ENCODE data around the genes NKX2-4 and CSTL1.

GRCh38 chr20:21304180-21304583 is 1.1 kb downstream of the XRN2 start:
- PRO-cap: unidirectional peak, minus-strand start at chr20:21304309

DNA sequence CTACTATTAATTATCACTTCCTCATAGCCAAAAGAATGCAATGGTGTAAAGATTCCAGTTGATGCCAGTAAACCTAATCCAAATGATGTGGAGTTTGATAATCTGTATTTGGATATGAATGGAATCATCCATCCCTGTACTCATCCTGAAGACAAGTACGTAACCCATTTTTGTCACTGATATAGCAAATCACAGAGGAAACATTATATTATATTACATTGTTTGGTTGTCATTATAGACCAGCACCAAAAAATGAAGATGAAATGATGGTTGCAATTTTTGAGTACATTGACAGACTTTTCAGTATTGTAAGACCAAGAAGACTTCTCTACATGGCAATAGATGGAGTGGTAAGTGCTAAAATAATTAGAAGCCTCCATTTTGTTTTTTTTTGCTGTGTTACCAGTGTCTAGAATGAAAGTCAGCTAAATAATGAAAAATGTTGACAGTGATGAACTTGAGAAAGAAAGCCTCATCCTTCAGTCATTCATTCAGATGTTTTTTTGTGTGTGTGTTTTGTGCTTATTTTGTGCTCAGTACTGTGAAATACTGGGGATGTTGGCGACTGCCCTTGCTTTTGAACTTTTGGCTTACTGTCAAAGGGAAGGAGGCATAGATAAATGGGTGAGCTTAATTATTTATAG is 23.2 kb downstream of the XRN2 start:
- PRO-cap: no peak

GRCh38 chr20:21336604-21337546 is 33.7 kb downstream of the XRN2 start:
- PRO-cap: no peak

DNA sequence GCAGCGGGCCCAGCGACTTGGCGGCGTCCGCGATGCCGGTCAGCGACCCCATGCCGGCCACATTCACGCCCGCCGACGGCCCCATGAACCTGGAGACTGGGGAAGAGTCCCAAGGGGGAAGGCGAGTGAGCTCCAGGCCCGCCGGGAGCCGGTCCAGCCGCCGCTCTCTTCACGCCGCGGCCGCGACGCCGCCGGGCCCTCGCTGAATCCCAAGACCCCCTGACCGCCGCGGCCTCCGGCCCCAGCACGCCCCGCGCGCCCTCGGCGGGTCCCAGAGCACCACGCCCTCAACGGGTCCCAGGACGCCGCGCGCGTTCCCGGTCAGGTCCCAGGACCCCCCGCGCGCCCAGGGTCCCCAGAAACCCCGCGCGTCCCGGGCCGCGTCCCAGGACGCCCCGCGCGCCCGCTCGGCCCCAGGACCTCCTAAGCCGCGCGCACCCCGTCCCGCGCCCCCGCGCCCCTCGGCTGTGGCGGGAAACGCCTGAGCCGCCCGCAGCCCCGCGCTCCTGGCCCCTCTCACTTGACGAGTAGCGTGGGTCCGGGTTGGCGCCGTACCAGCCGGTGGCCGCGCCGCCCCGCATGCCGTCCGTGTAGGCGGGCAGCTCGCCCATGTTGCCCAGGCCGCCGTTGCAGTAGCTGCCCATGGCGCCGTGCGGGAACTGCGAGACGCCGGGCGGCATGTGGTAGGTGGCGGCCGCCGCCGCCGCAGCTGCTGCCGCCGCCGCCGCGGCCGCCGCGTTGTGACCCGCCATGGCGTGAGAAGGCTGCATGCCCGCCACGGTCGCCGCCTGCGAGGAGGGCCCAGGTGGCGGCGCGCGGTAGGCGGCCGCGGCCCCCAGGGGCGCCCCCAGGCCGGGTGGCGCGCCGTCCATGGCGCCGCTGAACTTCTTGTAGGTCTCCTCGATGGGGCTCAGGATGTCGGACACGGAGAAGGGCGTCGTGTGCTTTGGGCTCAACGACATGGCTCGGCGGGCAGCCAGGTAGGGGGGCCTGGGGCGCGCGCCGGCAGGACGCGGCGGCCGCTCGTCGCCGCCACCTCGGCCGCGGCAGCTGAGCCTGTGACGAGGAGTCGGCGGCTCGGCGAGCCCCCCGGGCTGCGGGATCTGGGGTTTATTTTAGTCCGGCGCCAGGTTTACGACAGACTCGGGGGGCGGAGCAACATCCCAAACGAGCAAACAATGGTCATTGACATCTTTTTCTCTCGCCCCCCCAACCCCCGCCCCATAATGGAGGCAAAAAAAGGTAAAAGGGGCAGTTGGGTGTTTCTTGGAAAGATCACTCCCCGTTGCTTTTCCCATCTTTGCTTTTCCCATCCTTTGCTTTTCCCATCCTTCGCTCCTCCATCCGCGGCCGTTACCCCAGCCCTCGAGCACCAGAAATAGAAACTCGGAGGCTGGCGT is at the start of gene NKX2-4:
NKX2-4 (minus strand) TSS at position 1,089 of the 1,400 bp plus-strand sequence.
- PRO-cap: no peak

DNA sequence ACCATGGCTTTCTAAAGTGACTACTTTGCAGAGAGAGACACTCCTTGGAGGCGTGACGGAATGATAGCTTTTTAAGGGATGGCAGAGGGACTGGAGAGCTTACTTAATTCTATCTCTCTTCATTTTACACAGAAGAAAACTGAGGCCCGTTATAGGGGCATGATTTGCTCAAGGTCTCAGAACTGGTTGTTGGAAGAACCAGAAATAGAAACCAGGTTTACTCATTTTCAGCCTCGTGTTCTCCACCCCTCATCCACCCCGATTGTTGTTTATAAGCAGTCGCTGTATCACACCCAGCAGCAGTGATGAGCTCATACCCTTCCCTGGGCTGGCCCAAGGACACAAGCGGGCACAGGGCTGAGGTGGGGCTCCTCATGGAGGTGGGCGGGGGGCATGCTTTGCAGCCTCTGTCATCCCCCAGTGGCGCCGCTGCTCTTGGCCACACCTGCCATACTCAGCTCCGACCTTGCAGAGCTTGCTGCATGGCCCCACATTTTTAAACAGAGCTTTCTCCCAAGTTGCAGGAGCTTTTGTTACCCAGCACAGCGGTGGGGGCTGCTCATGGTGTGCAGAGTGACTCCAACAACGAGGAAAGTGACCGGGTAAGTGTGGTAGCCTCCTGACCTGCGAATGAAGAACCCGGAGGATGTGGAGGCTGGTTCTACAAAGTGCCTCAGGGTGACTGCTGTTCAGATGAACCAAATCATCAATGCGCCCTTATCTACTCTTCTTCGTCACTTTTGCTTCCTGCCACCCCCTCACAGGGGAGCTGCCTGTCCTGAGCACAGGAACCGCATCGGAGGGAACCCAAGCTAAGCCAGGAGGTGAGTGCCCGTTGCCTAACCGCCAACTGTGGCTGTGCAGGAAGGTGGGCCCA is 43.5 kb upstream of the NKX2-2 start:
- PRO-cap: no peak

DNA sequence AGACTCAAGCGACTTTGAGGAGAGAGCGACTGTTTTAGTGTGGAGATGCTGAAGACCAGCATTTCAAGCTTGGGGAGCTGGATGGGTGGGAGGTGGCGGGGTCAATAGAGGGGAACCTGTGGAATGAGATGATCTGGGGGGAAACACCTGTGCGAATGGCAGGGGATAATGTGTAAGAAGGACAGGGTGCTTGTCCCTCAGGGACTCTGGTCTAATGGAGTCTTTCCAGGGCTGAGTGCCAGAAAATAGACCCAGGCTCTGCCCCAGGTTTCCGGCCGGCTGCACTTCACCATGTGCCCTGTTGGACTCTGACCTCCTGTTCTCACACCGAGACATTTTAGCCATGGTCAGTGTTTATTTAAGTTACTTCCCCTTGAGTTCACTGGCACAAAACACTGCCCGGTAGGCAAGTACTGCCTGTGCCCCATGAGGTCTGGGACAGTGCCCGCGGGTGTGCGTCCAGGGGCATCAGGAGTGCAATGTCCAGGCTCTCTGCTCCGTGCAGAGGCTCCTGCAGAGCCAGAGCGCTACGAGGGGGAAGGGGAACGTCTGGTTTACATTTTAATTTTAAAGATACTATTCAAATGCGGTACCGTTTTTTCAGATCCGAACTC is 50.5 kb upstream of the NKX2-2 start:
- PRO-cap: no peak

DNA sequence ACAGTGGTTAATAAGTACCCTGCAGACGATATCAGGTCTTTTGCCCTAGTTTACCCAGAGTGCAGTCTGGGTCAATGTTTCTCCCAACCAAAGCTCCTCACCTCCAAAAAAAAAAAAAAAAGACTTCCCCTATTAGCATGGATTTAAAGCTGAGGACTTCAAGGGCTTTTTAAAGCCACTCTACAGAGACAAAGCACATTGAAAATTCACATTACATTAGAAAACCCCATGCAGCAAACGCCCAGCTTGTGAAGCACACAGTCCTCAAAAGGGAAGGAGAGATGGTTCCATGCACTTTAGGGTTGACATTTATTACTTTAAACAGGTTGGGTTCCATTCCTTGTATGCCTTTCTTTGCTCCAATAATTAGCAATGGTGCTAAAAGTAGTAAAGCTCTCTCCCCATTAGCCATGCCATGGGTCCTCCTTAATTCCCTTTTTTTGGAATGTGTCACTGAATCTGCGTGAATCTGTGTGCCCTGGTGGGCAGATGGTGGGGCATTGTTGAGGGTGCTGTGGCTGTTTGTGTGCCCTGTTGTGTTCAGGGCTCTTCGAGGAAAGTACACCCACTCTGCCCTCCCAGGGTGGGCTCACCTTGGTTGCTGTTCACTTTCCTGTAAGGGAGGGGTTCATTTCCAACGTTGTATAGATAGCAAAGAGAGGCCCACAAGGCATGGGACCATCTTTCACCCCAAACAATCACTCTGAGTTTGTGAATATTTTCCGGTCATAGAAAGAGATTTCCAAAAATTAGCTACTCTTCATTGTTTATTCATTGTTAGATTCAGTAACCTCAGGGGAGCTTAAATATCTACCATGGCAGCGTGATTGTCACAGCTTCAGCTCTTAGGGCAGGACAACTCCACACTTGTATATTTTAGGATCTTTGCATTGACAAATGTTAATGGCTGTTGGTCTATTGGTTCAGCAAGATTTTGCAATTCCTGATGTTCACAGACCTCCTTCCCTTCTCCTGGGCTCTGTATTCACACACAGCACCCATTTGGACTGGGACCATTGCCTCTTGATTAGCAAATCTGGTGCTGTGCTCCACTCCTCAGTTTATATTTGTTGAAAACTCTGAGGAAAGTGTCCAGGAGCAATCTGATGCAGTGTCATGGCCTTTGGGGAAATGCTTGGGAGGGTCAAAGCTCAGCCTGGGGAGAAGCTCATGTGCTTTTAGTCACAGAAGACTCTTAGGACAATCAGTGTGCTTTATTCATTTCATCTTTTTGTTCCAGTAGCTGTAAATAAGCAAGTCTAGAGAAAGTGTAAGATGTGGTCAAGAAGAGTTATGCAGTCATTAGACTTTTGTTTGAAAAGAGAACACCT is 20.6 kb downstream of the FOXA2 start:
- PRO-cap: no peak

DNA sequence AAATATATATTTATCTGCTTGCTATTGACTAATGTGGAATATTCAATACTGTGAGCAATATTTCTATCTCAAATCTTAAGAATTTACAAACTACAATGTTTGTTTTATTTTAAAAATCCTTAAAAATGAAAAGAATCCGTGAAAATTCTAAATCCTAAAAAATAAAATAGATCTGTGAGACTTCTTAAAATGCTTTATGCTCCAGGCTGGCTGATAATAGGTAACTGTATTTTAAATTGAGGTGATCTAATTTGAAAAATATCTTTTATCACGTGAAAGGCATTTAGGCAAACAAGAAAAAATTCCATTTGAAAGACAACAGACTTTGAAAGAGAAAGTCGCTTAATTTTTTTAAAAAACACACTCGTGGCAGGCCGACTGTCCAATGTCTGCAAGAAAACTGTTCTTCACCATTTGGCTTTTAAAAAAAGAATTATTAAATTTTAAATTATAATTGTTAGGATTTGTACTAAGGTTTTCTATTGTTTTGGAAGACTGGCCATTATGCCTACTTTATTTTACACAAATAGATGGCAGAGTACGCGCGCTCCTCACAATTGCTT is 14.0 kb downstream of the FOXA2 start:
- PRO-cap: no peak

- PRO-cap: no peak
These were observed 2.6 kb downstream of the FOXA2 start for GRCh38 chr20:22581493-22582466.

DNA sequence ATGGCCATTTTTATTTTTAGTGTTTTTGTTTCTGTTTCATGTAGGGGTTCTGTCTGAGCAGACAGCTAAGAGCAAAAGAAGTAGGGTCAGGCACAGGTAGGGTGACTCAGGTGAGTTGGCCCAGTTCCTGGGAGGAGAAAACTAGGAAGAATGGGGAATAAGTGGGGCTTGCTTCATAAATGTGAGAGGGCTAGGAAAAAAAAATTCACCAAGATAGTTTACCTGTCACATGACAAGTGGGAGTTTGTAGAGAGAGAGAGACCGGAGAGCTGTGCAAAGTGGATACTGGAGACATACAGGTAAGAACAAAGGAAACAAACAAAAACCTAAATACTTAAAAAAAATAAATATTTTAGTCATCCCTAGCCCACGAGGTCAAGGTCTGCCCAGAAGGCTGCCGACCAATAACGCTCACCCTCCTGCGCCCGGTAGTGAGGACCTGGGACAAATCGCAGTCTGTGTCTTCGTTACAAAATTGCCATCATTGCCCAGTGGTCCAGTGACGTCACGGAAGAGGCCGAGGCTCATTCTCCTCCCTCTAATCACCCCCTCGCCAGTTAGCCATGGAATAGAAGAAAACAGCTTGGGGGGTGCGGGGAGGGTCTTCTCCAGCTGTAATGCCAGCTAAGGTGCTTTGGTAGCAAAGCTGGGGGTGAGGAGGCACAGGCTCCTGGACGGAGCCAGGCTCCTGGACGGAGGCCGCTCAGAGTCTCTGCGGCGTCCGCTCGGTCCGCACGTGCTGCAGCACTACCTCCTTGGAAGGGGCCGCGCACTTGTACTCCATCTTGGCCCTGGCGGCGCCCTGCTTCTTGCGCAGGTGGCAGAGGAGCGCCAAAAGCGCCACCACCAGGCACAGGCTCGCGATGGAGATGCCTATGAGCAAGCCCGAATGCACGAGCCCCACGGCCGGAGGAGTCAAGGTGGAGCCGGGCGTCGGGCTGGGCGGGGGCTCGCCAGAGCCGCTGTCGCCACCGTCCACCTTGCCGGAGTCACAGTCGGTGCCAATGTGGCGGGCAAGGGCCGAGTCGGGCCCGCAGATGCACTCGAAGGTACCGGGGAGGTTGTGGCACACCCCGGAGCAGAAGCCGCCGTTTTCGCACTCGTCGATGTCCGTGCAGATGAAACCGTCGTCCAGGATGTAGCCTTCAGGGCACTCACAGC is 2.0 kb downstream of the THBD start:
- PRO-cap: no peak

DNA sequence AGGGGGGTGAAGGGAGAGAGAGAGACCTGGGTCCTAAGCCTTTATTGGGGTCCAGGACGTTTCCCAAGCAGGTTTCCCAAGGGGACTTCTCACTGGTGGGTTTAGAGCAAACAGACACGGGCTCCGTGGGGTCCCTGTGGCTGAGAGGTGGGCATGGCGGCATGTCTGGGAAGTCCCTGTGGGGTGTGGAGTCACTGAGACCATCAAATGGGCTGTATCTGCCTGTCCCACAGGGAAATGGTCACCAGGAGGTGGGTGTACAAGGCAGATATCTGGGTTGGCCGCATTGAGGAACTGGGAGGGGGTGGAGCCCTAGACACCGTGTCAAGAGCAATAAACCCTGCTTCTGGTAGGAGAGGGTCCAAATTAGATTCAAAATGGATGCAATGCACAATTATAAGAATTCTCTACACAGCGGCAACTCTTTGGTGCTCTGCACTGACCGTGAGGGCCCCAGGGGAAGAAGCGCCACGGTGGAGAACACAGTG is 1.7 kb upstream of the CD93 start:
- PRO-cap: no peak

- PRO-cap: no peak
These were observed 6.7 kb upstream of the CD93 start for GRCh38 chr20:23092649-23093304.

DNA sequence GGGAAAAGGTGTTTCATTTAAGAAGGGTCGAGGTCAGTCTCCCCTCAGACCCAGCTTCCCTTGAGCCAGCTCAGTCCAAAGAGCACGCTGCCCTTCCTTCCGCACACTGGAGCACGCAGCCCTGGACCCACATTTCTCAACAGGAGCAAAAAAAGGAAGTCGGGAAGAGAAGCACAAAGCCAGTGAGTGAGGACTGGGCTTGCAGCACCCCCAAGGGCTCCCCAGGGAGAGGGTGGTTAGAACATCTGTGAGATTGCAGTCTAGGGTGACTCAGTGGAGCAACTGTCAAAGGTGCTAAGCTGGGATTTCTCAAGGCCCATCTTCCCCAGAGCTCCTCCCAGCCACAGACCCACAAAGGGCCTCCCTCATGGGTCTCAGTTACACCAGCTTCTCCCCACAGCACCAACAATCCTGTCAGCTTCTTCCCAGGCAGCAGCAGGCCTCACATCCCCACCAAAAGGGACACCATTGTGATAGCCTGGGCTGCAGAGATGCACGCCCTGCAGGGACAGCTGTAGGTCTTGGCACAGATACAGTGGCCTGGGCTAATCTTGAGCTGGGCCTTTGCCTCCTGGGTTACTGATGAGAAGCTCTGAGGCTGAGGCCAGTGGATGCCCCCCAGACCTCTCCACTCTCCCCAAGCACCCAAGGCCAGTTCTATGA is 39.6 kb upstream of the CD93 start:
- PRO-cap: bidirectional peak, plus-strand start at position 377 of the sequence, minus-strand start at position 154 of the sequence

GRCh38 chr20:23140555-23140865 is 54.4 kb upstream of the CD93 start:
- PRO-cap: no peak

- PRO-cap: no peak
These were observed 59.2 kb upstream of the CD93 start for GRCh38 chr20:23145050-23145958.

DNA sequence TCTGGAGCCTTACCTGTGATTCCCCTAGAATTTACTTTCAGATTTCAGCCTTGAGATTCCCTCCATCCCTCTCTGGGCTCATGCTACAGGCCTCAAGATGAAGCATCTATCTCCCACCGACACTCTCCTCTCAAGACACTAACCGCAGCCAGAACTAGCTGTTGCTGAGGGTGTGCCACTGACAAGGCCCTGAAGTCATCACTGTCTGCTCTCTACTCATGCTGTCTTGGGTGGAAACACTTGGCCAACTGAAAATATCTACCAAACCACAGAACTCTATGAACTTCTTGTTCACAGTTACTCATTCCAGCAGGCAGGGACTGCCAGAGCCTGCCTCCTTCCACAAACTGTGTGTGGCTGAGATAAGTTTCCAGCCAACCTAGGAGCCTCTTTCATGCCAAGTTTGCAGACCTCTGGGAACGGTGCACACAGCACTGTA is 45.6 kb upstream of the NXT1 start:
- PRO-cap: no peak

- PRO-cap: no peak
These were observed 1.1 kb upstream of the GZF1 start for GRCh38 chr20:23360878-23361378.

DNA sequence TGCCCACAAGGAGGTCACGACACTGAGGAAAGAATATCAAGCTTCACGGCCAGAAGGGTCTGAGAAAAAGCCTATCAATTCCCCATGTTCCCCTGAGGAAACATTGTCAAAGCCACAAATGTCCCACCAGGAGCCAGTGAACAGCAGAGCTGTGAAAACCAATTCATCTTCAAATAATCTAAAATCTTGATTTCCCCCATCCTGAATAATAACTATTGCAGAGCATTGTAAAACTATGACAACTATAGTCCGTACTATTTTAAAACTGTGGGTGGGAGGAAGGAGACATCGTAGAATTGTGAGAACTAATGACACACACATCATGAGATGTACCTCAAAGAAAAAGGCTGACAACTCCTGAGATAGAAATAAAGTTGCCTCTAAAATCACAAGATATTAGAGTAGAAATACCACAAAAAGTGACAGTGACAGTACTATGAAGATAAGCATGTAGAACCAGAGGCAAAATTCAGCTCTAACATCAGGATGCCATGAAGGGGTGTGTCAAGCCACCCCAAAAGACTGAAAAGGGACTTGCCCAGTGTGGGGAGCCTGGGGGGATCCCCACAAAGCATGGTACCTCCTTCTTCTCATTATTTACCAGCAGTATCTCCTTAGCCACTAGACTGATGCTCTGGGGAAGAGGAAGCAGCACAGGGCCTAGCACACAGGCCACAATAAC is 13.5 kb downstream of the NAPB start:
- PRO-cap: no peak

- PRO-cap: no peak
These were observed 2.8 kb upstream of the CSTL1 start for GRCh38 chr20:23436640-23437140.

DNA sequence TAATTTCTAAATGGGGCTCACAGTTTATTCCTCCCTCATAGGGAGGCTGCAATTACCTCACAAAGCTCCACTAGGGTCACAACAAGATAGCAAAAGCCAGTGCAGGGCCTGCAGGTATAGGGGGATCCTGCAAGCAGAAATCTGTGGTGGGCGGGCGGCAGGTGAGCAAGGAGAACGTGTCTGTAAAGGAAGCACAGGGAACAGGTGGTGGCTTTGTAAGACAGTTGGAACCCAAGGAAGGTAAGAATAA is at the start of gene CSTL1:
CSTL1 (plus strand) TSS at position 119 of the 250 bp plus-strand sequence.
- PRO-cap: no peak

All from NALM6 (cell line).